Foreskin keratinocyte (primary cell): ENCODE measurements around a stretch of chr19.

DNA sequence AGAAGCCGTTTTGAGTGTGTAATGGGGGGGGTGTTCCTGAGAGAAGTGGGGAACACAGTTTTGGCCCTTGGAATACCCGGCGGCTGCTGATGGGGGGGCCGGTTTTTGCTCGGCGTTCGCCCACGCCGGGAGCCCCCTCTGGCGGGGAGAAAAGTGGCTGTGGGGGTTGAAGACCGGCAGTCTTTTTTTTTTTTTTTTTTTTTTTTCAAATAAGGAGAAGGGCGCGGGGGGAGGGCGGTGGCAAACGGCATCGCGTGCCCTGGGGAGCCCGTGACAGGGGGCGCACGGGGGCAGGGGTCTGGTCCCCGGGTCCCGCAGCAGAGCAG, 1.5 kb upstream of the PDE4A start:
- RAMPAGE, total RNA = no peak

- RAMPAGE, total RNA = no peak
These were observed 1.2 kb upstream of the PDE4A start for GRCh38 chr19:10419201-10419414.

- RAMPAGE, total RNA = no peak
These were observed 619 bp upstream of the PDE4A start for GRCh38 chr19:10419415-10420423.

DNA sequence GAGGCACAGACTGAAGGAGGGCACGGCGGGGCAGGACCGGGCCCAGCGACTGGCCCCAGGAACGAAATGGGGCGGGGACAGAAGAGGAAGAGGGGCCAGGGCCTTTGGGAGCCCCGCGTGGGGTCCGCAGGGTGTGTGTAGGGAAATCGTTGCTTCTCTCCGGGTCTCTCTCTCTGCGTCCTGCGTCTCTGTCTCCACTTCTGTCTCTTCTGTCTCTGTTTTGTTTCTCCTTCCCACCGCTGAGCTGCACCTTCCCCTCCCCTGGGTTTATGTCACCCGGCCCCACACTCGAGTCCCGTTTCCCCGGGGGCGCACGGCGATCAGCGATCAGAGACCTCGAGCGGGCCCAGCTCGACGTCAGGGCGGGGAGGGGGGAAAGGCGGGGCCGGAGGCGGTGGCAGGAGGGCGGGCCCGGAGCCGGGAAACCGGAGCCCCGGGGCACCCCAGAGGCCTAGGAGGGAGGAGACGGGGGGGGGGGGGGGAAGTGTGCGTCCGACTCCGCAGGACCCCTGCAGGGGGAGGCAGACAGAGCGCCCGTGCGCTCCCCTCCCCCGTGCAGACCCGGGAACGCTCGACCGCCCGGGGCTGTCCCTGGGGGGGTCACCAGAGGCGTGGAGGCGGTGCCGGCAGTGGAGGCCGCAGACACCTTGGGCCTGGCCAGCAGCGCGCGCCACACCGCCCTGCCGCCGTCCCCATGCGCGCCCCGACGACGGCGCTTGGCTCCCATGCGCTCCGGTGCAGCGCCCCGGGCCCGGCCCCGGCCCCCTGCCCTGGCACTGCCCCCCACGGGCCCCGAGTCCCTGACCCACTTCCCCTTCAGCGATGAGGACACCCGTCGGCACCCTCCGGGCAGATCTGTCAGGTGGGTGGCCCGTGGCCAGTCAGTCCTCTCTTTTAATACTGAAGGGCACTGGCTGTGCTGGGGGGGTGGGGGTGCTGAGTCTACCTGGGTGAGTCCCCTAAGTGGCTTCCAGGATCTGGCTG, 11.7 kb downstream of the PDE4A start:
- RAMPAGE, total RNA = no peak

DNA sequence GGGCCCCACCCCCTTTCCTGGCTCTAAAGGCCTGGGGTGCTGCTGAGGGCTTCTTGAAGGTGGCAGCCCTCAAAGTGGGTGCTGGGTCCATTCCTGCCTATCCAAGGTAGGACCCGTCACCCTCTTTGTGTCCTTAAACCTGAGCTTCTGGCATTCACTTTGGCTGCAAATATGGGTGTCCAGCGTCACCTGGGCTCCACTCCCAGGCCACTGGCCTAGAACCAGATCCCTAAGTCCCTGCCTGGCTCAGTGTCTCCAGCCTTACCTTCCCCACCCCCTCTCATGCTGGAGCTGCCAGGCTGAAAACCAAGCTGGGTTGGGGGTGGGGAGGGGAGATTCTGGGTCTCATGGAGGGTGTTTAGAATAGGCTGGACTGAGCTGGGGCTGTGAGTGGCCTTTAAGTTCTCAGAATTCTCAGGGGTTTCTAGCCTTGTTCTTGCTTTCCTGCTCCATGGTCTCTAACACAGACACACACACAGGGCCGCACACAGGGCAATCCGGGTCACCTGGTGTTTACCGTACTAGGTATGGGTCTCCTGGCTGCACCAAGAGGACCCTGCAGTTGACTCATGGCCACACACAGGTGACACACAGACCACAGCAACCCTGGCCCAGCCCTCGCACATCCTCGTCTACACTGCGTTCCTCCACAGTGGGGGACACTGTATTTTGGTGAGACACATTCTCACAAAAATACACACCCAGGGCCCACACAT, 12.5 kb downstream of the PDE4A start:
- RAMPAGE, total RNA = no peak

DNA sequence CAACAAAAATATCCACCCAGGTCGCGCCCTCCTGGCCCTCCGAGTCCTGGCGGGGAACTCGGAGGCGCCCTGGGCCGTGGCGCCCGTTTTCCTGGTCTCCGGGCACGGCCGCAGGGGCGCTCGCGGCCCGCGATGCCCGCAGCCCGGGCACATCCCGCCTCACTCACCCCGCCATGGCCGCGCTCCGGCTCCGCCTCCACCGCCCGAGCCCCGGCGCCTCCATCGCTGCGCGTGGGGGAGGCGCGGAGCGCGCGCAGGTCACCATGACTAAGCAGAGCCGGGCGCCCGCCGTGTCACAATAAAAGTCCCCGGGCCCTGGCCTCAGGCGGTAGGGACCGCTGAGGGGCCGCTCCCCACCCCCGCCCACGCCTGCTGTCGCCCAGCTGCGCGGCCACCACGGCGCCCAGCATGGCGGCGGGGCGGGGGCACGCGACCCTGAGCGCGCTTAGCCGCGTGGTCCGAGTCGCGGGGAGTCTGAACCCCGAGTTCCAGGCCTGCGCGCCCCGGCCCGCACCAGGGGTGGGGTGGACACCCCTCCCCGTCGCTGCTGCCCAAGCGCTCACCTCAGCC, 541 bp downstream of the KEAP1 start:
- RAMPAGE, total RNA = no peak

DNA sequence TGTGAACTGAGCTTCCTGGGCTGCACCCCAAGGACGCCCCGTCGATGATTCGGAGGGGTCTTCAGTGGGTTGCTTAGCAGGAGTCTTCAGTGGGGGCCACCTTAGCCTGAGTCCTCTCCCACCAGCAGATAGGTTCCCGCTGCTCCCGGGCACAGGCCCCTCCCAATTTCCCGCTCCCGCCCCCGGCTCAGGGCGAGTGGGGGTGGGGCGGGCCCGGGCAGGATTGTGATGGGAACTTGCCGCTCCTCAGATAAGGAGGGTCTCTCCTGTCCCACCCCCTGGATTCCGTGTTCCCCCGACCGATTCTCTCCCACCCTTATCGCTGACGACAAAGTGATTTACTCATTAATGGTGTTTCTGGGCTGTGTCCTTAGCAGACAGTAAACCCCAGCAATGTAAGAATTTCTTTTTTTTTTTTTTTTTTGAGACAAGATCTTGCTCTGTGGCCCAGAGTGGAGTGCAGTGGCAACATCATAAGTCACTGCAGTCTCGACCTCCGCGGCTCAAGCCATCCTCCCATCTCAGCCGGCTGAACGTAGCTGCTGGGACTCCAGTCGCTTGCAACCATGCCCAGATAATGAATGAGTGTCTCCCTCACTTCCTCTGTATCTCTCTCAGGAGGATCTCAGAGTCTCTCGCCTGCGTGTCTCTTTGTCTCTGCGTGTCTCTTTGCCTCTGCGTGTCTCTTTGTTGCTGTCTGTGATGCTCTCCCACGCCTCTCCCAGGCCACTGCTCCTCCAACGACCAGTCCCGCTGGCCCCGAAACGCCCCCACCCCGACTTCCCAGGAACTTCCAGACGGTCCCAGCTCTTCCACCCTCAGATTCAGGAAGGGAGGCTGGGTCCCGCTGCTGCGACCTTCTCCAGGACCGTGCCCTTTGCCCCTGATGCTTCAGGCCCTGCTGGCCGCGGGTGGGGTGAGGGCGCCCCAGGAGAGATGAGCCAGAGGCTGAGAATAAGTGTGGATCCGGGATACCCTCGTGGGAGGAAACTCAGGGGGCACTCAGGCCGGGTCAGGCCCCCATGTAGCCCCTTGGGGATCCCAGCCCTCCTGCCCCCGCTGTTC, 910 bp upstream of the S1PR5 start:
- RAMPAGE, total RNA = no peak

DNA sequence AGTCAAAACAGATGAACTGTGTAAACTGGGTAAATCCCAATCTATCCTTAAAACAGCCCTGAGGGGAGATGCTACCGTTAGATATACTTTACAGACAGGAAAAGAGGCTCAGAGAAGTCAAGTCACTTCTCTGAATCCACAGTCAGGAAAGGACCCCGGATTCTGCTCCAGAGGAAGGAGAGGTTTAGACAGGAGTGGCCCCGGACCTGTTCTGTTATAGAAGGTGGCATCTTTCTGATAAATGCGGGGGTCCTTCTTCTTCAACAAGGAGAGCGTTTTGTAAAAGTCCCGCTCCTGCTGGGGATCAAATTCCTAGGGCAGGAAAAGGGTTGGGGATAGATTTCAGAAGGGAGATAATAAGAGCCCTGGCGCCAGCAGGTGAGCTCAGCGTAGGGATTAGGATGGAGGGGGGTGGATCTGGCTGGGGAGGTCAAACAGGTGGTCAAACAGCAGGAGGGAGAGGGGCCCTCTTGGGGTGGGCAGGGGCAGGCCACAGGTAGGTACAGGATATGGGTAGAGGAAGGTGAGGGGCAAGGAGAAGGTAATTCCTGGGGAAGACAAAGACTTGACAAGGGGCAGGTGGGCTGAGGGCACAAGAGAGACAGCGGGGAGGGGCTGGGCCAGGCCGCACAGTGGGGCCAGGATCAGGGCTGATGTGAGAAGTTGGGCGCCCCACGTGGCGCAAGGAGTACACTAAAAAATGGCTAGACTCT, 931 bp downstream of the KRI1 start:
- RAMPAGE, total RNA = no peak

DNA sequence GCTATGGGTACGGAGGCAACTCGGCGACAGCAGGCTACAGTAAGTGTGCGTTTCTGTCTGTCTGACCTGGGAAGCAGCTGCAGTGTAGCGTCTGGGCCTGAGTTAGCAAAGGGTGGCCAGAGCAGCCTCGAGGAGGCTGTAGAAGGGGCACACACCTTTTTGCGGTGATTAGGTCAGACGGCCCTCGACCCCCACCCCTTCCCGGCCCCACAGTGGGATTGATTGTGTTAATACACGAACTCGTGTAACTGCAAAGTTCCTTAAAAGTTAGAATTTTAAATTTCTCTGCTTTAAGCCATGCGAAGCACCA, 17.4 kb upstream of the QTRT1 start:
- RAMPAGE, total RNA = no peak

DNA sequence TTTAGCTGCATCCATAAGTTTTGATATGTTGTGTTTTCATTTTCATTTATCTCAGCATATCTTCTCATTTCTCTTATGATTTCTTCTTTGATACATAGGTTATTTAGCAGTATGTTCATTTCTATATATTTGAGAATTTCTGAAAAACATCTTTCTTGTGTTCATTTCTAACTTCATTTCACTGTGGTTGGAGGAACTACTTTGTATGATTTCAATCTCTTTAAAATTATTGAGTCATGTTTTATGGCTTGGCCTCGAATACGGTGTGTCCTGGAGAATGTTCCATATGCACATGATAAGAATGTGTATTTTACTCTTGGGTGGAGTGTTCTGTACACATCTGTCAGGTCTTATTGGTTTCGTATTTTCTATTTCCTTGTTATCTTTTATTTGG, 22.9 kb downstream of the DNM2 start:
- RAMPAGE, total RNA = no peak

GRCh38 chr19:10820601-10821060, 15.4 kb downstream of the TMED1 start:
- RAMPAGE, total RNA = no peak

GRCh38 chr19:10900220-10900651, 28.2 kb downstream of the YIPF2 start:
- RAMPAGE, total RNA = no peak

GRCh38 chr19:11089591-11089692, 179 bp downstream of the LDLR start:
- RAMPAGE, total RNA = no peak

- RAMPAGE, total RNA = no peak
These were observed 7.6 kb downstream of the KANK2 start for GRCh38 chr19:11189651-11190151.

DNA sequence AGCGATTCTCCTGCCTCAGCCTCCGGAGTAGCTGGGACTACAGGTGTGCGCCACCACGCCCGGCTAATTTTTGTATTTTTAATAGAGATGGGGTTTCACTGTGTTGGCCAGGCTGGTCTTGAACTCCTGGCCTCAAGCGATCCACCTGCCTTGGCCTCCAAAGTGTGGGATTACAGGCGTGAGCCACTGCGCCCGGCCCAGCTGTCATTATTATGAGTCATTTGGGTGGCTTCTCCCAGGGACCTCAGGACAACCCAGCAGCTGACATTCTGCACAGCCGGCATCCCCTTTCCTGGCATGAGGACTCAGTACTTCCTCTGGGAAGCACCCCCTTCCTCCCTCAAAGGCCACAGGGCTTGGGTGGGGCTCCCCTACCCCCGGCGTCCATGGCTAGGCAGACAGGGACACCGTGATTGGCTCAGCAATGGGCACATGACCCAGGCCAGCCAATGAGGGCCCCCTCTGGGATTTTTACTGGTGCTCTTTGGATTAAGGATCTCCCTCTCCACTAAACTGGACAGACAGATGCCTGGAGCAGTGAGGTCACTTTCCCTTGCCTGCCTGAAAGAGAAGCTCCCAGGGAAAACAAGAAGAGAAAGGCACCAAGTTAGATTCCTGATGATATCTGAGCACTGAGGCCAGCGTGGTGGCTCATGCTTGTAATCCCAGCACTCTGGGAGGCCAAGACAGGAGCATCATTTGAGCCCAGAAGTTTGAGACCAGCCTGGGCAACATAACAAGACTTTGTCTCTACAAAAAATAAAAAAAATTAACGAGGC, 6.0 kb downstream of the KANK2 start:
- RAMPAGE, total RNA = no peak

- RAMPAGE, total RNA = no peak
These were observed 515 bp downstream of the KANK2 start for GRCh38 chr19:11196646-11197413.

- RAMPAGE, total RNA = no peak
These were observed 4.9 kb upstream of the KANK2 start for GRCh38 chr19:11201823-11203022.

DNA sequence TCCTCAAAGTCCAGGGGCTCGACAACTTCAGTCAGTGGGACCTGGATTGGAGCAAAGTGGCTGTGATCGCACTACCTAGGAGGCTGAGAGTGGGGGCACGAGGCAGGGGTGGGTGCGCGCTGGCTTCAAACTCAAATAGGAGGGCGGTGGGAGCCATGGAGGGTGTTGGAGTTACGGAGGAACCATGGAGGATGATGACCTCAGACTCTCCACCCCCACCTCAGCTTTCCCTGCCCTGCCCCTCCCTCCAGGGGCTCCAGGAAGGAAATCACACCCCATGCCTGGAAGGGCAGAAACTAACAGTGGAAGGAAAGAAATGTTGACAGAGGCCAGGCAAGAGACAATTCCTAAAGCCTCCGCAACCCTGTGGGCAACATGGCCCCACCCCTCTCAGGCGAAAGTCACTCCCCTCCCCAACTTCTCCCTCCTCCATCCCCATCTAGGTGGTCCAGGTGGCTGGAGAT, 9.4 kb downstream of the DOCK6 start:
- RAMPAGE, total RNA = no peak

GRCh38 chr19:11376851-11377851, 2.7 kb downstream of the SWSAP1 start:
- RAMPAGE, total RNA = no peak

DNA sequence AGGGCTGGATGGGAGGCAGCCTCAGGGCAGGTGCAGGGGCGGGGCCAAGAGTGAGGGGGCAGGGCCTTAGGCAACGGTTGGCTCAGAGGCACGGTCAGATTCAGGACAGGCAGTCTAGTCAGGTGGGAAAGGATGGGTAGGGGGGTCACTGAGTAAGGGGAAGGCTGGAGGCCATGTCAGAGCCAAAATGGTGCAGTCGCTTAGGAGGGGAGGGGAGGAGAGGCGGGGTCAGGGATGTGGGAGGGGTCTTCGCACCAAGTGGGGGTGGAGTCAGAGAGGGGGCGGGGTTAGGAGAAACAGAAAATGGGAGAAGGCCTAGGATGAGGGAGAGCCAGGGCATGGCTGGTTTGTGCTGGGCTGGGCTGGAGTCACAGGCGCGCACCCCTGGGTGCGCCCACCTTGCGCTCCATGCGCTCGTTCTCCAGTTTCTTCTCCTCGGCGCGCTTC, 6.7 kb upstream of the RGL3 start:
- RAMPAGE, total RNA = no peak